Caco-2 (cell line): ENCODE measurements around the gene MFSD6L.

DNA sequence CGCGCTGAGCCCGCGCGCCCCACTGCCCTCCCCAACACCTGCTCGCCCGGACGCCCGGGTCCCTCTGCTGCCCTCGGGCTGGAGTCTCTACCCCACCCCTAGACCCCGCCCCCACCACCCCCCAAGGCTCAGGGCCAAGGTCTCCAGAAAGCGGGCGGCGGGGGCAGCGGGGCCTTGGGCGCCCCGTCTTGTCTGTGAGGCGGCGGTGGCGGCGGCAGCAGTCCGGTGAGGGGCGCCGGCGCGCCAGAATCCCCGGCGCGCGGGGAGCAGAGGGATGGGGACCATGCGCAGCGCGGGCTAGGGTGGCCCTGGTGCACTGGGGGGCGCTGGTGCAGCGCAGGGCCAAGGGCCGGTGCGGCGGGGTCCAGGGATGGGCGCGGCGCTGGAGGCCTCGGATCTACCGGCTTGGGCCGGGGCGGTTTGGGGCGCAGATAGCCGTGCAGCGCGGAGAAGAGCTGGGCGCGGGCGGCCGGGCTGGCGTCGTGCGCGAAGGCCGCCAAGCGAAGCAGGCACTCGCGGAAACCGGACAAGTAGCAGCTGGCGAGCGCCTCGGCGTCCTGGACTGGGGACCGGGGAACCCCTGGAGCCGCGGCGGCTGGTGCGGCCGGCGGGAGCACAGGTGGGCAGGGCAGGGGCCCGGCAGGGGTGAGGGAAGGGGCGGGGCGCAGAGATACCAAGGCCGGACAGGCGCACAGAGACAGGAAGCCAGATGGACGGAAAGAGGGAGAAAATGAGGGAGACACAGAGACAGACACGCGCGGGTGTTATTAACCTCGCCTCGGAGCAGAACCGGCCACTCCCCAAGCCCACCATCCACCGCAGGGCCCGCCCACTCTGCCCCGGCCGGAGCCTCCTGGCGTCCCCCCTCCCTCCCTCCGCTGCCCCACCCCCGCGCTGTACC, 2.2 kb downstream of the HES7 start:
- PRO-cap = no peak
- RRBS = 3% methylated on average over 60 of the region's 93 CpGs

DNA sequence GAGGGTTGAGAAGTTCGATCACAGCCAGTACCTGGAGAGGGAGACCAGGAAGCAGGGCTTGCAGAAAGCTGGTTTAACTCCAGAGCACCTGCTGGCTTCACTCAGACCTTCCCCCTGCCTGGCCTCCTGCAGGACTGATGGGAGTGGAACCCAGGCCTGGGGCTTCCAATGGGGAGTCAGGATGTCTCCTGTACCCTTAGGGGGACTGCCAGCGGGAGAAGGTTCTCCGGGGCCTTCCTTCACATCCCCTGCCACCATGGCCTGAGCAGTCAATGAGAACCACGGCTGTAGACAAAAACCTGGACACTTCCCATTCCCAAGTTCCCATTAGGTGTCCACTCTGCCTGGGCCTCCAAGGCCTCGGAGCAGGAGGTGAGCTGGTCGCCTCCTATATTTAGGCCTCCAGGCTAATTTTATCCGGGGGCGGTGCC, 1.4 kb downstream of the PER1 start:
- PRO-cap = no peak
- RRBS = no CpG with 5 or more reads among the region's 8 CpGs

DNA sequence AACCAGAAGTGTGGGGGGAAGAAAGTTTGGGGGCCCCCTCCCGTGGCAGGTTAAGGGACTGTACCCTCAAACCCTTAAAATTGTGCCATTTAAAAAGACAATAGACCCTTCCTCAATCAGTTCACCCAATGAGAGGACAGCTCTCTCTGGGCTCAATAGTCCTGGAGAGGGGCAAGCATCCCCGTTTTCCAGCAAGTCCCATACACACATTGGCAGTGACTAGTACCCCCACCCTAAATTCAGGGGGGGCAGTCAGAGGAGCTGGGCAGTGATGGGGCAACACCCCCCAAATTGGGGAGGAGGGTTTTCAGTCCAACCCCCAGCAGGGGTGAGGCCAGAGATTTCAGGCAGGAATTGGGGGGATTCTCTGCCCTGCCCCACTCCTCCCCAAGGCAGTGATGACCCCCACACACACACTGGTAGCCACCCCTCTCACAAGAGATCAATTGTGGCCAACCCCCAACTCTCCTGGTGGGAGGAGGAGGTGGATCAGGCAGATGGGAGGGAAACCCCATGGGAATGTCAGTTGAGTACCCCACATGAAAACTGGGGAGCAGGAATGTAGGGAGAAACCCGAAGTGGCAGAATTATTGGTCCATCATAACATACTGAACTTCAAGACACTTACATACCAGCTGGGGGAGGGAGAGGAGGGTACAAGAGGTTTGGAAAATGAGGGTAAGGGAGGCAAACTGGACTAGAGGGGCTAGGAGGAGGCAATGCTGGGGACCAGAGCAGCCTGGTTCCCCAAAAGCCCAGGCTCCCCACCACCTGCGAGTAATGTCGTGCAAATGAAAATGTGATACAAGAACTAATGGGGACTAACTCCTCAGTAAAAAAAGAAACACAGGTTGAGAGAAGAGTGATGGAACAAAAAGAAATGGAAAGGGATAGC, 3.2 kb downstream of the VAMP2 start:
- PRO-cap = no peak
- RRBS = no CpG with 5 or more reads among the region's 5 CpGs

DNA sequence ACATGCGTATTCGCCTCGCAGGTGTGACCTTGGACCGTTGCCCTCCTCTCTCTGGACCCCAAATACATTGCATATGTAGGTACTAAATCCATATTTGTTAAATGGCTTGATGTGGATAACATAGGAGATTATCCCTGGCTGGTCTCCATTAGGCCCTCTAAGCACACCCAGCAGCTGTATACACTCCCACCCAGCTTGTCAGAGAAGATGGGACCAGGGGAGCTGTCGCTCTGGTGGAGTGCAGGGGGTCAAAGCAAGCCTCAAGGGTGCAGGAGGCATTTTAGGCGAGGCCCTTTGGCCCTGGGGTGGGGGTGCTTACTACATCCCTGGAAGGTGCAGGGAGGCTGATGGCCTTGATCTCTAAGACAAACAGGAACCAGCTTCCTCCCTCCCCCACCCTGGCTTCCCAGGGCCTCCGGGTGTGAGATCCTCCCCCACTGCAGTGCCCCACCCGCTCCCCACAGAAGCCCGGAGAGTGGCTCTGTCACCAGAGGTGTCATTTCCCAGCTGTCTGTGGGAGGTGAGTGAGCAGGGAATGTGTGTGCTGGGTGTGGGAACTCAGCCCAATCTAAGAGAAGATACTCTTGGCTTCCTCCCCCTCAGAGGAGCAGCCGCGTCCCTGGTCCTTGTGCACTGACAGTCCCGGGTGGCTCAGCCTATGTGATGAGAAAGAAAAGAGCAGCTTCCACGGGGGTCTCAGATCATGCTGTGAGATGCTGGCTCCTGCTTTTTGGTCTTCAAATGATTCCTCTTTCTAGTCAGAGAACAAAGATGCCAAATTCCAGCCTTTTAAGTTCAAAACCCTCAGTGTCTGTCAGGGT, 1.5 kb upstream of the VAMP2 start:
- PRO-cap = no peak
- RRBS = 34% methylated on average over 3 of the region's 13 CpGs

- PRO-cap = no peak
- RRBS = no CpG with 5 or more reads among the region's 10 CpGs
These were observed 2.2 kb downstream of the TMEM107 start for GRCh38 chr17:8173969-8174291.

DNA sequence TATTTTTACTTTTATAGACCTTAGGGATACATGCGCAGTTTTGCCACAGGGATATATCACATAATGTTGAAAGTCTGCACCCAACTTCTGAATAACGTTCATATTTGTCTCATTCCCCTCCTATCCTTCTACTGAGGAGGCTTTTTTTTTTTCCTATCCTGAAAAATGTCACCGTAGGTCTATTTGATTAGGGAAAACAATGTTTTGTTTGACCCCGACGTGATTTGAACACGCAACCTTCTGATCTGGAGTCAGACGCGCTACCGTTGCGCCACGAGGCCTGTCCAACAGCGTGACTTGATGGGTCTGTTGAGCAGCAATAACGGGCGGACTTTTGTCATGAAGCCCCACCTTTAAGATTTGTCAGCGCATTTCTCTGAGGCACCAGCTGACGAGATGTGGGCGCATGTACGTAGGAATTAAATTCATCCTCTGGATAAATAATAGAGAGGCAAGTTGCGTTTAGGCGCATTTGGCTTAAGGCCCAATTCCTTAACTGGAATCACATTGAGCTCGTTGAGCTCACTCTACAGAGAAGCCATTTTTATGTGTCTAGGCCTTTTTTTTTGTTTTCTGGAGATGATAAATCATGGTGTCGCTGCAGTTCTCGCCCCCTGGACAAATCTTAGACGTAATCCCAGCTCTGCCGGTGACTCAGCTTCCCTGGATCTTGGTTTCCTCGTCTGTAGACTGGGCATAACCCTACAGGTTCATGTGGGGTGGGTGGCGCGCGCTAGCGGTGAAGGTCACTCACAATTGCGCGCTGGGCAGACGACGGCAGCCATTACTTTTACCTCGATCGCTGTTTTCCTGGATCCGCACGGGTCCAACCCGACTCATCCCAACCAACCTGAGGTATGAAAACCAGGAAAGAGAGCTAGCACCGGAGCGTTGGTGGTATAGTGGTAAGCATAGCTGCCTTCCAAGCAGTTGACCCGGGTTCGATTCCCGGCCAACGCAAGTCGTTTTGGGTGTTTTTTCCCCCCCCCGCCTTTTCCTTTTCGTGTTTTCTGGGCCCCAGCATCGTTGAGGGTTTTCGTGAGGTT, 10.6 kb upstream of the AURKB start:
- PRO-cap = bidirectional peak, plus-strand start at position 387 of the sequence, minus-strand start at position 284 of the sequence; bidirectional peak, plus-strand start at position 883 of the sequence, minus-strand start at position 812 of the sequence
- RRBS = 0% methylated on average over 2 of the region's 50 CpGs

- PRO-cap = no peak
- RRBS = 98% methylated on average over 7 of the region's 25 CpGs
These were observed 17.6 kb downstream of the PFAS start for GRCh38 chr17:8266531-8267312.

DNA sequence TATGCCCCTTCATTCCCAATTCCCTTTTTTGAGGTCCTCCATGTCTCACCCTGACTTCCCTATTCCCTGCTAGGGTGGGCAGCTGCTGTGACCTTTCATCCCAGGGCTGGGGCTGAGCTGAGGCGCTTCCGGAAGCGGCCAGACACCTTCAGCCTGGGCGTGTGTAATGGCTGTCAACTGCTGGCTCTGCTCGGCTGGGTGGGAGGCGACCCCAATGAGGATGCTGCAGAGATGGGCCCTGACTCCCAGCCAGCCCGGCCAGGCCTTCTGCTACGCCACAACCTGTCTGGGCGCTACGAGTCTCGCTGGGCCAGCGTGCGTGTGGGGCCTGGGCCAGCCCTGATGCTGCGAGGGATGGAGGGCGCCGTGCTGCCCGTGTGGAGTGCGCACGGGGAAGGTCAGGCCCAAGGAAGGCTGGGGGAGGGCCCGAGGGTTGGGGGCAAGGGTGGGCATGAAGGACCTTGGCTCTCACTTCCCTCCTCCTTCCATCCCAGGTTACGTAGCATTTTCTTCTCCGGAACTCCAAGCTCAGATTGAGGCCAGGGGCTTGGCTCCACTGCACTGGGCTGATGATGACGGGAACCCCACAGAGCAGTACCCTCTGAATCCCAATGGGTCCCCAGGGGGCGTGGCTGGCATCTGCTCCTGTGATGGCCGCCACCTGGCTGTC, 19.5 kb downstream of the PFAS start:
- PRO-cap = no peak
- RRBS = no CpG with 5 or more reads among the region's 25 CpGs

- PRO-cap = bidirectional peak, plus-strand start at chr17:8288360, minus-strand start at chr17:8288381
- RRBS = no CpG with 5 or more reads among the region's 18 CpGs
These were observed 412 bp upstream of the RANGRF start for GRCh38 chr17:8288044-8288471.

DNA sequence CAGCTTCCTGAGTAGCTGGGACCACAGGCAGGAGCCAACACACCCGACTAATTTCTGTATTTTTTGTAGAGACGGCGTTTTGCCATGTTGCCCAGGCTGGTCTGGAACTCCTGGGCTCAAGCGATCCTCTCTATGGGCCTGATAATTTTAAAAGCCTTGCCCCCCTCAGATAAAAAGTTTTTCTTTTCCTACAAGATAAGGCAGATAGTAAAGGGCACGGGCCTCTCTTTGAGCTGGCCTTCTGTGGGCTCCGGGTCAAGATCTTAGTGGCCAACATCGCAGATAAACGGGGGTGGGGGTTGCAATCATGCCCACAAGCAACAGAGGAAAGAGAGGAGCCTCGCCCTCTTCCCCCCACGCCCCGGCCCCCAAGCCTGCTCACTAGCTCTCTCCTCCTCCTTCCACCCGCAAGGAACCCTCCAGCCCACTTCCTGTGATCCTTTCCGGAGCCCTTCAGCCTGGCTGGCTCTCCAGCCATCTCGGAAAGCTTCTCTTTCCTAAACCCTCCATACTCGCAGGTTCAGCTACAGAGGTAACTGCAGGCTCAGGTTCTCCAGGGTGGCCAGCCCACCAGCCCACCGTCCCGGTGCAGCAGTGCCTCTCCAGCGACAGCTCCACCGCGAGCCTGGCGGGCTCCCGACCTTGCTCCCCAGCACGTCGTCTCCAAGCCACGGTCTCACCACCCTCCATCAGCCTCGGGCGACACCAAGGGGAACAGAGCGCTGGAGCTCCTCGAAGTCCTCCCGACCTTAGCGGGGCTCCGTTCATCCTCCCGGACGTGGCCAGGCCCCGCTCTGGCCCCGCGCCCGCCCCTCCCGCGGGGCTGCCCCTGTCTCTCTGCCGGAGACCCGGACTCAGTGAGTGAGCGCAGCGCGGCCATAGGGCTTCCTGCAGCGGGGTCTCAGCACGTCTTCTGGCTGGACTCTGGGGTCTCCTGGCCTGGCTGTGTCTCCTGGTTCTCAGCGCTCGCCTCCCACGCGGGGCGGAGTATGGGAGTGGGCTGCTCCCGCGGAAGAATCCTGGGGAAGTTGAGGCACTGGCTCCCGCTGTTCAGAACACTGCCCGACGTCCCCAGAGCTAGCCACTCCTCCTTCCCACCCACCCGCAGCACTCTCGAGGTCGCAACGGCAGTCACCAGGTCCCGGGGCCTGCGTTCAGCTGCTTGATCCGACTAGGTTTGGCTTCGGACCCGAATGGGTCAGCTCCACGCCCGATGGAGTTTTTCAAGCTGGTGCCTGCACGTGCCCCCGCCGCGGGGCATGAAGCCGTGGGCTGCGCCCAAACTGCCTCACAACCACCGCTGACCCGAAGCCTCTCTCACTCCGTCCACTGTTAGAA, 12.9 kb upstream of the ODF4 start:
- PRO-cap = no peak
- RRBS = 69% methylated on average over 15 of the region's 77 CpGs

- PRO-cap = no peak
- RRBS = no CpG with 5 or more reads among the region's 3 CpGs
These were observed 11.1 kb downstream of the KRBA2 start for GRCh38 chr17:8365428-8365694.

- PRO-cap = bidirectional peak, plus-strand start at chr17:8436390, minus-strand start at chr17:8436384; bidirectional peak, plus-strand start at chr17:8436595, minus-strand start at chr17:8436578
- RRBS = 5% methylated on average over 8 of the region's 57 CpGs
These were observed 682 bp downstream of the NDEL1 start for GRCh38 chr17:8436069-8437063.

DNA sequence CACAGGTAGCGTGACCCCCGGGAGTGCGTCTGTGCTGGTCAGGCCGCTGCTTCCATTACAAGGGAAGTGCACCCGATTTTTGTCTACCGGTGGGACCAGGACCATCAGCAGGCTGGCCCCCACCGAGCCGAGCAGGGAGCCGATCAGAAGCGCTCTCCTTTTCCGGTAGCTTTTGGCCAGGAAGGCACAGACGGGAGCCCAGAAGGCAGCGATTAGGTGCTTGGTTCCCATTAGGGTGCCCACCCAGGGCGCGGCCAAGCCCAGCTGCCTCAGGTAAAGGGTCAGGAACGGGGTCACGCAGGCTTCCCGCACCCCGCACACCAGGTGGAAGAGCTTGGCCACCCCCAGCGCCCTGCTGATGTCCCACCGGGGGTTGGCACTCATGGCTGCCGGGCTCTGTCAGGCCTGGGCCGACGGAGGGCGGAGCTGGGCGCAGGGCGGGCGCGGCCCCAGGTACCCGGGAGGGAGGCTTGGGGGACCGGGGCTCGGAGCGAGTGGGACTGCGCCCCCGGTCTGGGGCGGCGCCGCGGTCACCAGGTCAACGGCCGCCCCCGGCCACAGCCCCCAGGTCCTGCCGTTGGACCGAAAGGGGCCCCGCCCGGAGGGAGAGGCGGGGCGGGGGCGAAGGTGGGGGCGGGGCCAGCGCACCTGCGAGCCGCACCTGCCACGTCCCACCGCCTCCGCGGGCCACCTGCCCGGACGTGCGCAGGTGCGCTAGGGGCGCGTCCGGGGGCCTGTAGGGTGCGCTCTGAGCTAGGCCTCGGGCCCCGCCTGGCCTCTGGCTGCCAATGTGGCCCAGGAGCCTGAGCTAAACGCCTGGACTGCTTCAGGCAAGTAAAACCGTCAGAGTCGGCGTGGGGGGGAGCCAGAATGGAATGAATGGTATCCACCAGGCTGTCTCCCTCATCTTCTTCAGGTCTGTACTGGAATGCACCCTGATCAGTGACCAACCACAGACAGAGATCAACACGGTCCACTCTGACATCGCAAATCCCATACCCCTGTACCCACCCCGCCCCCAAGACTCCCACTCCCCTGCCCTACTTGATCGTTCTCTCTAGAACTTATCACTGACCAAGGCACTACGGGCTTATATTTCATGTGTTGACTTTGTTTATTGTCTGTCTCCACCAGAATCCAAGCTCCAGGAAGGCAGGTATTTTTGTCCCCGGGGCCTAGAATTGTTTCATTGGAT, at the start of gene MFSD6L:
TSS of gene MFSD6L (minus strand) at position 629 of the 1,195 bp plus-strand sequence.
- PRO-cap = no peak
- RRBS = 51% methylated on average over 37 of the region's 77 CpGs

DNA sequence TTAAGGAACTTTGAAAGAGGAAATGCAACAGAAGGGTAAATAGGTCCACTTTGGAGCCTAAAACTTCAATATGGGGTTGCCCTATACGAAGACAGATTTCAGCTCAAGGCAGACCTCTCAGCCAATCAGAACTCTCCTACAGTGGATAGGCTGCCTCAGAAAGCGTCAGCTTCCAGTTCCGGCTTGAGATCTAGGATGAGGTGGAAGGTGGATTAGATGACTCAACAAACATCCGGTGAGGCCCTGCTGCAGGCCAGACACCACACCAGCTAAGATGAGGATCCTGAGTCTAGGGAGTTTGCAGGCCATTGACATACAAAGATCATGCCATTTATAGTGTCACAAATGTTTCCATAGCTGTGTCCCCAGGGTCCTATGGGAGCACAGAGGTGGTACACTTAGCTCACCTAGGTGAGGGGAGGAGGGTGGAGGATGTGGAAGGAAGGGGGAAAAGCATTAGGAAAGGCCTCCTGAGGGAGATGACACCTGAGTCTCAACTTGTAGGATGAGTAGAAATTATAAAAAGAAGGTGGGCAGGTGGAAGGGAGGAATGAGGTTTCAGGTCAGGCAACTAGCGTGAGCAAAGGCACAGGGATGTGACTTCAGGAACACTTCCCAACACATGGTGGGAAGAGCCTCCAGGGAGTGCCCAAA, 8.0 kb upstream of the MFSD6L start:
- PRO-cap = no peak
- RRBS = no CpG with 5 or more reads among the region's 5 CpGs

- PRO-cap = no peak
- RRBS = no CpG with 5 or more reads among the region's 1 CpG
These were observed 41.7 kb downstream of the PIK3R5 start for GRCh38 chr17:8923917-8924116.

- PRO-cap = no peak
- RRBS = no CpG with 5 or more reads among the region's 5 CpGs
These were observed 14.3 kb downstream of the PIK3R5 start for GRCh38 chr17:8951068-8951691.

- PRO-cap = no peak
- RRBS = 88% methylated on average over 5 of the region's 36 CpGs
These were observed 771 bp downstream of the PIK3R5 start for GRCh38 chr17:8964497-8965375.

DNA sequence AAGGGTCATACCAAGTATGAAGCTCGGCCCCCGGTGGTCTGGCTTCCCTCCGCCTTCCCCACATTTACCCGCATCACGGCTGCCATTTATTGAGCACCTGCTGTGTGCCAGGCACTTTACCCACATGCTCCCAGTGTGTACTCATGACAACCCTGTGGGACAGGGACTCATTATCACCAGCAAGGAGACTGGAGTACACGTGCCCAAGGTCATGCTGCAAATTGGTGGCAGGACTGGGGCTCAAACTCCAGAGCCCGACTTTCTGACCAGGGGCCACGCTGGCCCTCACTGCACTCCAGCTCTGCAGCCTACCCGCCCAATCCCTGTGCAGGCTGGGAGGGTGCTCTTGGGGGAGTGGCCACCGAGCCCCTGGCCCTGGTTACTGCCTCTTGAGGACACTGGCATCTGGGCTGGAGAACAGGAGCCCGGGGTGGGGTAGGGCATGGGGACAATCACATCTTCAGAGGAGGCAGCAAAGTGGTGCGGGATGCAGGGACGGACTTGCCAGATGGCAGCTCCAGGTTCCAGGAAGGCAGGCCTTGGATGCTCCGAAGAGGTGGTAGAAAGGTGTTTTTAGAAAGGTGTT, 220.4 kb downstream of the NTN1 start:
- PRO-cap = no peak
- RRBS = 100% methylated on average over 2 of the region's 14 CpGs

GRCh38 chr17:9260821-9261146, 239.5 kb downstream of the NTN1 start:
- PRO-cap = no peak
- RRBS = no CpG with 5 or more reads among the region's 6 CpGs

DNA sequence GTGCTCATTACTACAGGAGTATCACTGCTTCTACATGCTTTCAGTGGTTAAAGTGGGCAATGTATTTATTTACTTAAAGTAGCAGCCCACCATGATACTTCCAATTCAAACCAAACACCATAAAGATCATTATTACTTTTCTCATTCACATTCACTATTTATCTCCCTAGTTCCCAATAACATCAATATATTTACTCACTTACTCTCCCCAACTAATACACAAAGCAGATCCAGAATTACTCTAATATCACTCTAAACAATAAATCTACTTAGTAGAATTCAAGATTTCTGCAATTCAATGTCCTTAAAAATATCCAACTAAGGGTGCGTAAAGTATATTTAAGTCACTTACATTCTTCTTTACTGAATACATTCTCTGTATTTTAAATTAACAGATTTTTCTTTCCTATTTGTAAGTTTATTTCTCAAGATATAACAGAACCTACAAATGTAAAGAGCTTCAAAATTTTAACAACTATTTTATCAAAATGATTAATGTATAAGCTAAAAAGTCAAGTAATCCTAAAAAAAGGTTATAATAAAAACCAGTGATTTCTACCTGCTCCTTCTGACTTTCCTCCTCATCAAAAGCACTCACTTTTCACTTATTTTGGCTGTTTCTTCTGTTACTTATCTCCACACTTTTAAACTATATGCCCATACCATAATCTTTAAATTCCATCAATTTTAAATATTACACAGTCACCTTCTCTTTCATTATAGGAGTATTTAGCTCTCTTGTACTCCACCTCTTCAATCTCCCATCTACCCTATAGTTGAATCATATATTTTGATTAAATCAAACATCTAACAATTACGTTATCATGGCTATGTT, 222.0 kb downstream of the STX8 start:
- PRO-cap = no peak
- RRBS = no CpG with 5 or more reads among the region's 2 CpGs